Right lobe of liver (tissue), 4 donors: Measurements from ENCODE around the gene SLC25A48.

DNA sequence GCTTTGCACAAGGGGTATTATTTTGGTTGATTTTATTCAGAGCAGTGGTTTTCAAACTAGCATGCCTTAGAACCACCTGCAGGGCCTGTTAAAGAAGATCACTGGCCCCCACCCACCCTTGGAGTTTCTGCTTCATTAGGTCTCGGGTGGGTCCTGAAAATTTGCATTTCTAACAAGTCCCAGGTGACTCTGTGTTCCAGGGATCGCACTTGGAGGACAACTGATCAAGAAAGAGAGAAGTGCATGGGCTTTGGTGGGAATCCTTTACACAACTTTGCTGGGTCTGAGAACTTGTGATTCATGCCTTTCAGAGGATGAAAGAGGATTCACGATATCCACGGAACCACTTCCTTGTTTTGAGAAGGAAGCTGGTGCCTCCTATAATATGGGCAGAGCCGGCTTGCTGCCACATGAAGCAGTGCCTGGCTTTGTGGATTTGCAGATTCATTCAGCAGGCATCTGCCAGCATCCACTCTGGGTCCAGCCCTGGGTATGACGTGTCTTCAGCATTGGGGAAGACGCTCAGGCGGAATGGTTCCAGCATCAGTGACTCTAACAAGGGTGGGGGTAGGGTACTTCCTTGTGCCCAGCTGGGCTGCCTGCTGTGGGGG is 106.6 kb upstream of the PITX1 start:
- PRO-cap, 4 experiments: peak in 1 of 4 experiments; most common minus-strand start position 226 of the sequence (in 1)
- RAMPAGE, long total RNA, 2 experiments: no peak in any of the 2 experiments

DNA sequence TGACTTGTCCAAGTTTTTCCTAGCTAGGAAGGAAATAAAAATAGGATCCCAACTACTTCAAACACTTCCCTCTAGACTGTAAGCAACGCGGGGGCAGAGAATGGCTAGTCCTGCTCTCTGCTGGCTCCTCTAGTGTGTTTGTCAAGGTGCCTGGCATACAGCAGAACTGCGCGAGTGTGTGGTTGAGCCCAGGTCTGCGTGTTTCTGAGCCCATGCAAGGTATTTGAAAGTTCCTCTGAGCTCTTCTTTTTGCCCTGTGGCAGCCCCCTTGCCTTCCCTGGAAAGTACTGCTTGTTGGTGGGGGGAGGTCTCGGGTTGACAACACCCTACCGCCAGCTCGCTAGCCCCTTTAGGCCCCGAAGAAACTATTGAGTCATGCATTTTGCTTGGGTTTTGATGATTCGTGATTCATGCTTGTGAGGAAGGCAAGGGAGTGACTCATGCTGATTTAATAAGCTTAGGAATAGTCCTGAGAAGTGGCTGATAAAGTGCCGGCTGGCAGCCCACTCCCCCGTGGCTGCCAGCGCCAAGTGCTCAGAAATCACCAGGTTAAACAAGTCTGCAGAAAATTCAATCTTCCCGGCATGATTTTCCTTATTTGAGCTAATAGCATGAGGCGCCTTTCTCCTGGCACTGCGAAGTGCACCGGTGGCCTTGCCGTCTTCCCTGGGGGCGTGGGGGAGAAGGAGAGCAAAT is 152.2 kb downstream of the MACROH2A1 start:
- PRO-cap, 4 experiments: no peak in any of the 4 experiments
- RAMPAGE, long total RNA, 2 experiments: no peak in any of the 2 experiments

GRCh38 chr5:135343116-135343812 is 55.8 kb downstream of the MACROH2A1 start:
- PRO-cap, 4 experiments: no peak in any of the 4 experiments
- RAMPAGE, long total RNA, 2 experiments: no peak in any of the 2 experiments

DNA sequence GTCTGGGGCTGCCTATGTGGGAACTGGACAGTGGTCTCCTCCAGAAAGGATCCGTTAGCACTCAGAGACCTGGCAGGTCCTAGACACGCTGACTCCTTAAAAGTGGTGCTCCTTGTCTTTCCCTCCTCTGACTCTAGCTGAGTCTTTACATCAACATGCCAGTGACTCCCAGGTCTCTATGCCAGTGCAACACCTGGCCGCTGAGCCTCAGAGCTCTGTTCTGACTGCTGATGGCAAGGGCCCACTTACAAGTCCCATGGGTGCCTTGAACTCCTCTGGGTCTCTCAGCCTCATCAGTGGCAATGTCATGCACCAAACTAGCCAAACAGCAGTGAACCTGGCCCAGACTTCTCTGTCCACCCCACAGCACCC is 7.7 kb downstream of the MACROH2A1 start:
- PRO-cap, 4 experiments: no peak in any of the 4 experiments
- RAMPAGE, long total RNA, 2 experiments: no peak in any of the 2 experiments

- PRO-cap, 4 experiments: no peak in any of the 4 experiments
- RAMPAGE, long total RNA, 2 experiments: no peak in any of the 2 experiments
Observed at GRCh38 chr5:135602937-135603397, 24.2 kb upstream of the CXCL14 start.

DNA sequence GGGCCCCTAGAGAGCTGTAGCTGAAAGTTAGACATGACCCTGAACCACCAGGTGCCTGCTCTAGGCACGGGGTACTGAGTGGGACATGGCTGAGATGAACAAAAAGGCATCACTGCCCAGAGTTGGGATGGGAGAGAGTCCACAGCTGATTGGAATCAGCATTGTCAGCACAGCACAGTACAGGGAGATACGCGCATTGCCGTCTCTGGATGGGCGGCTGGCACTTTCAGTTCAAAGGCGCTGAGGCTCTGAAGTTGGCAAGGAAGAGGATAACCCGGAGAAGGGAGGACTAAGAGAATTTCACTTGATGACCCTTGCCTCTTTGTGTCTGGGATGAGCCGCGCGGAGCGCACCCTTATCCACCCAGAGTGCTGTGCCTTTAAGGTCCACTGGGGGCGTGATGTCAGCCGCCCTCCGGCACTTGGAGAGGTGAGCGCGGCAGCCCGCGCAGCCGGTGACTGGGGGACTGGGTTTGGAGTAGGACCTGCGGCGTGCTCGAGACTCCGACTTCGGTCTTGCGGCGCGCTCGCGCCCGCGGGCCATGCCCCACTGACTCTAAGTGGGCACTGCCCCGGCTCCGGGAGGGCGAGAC is at the start of gene SLC25A48:
TSS of gene SLC25A48 (plus strand) at position 420 of the 592 bp plus-strand sequence.
- PRO-cap, 4 experiments: peak in 4 of 4 experiments; most common plus-strand start position 457 of the sequence (in 4)
- RAMPAGE, long total RNA, 2 experiments: no peak in any of the 2 experiments

- PRO-cap, 4 experiments: peak in 4 of 4 experiments; most common plus-strand start chr5:135835259 (in 2); most common minus-strand start chr5:135835111 (in 4)
- RAMPAGE, long total RNA, 2 experiments: no peak in any of the 2 experiments
Observed at GRCh38 chr5:135834836-135835750, 630 bp downstream of the SLC25A48 start.

DNA sequence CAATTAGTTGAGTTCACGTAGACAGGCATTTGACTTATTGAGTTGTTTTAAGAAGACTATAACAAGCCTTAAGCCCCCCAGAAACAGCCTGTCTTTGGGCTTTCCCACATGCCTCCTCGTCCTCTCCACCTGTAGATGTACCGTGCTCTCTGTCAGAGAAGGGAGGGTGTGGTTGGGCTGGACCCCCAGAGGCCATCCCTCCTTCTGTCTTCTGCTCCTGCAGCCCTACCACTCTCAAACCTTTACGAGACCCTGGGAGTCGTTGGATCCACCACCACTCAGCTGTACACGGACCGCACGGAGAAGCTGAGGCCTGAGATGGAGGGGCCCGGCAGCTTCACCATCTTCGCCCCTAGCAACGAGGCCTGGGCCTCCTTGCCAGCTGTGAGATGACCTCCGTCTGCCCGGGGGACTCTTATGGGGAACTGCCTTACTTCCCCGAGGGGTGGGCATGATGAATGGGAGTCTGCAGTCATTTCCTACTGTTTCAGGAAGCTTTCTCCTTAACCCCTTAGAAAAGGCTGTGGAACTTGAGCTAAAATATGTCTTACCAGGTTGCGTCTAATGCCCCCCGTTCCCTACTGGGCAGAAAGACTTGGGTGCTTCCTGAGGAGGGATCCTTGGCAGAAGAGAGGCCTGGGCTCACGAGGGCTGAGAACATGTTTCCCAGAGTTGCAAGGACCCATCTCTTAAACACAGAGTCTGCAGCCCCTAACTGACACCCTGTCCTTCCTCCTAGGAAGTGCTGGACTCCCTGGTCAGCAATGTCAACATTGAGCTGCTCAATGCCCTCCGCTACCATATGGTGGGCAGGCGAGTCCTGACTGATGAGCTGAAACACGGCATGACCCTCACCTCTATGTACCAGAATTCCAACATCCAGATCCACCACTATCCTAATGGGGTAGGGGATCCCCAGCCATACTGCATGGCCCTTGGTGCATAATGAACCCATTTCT is 17.6 kb downstream of the TGFBI start:
- PRO-cap, 4 experiments: no peak in any of the 4 experiments
- RAMPAGE, long total RNA, 2 experiments: no peak in any of the 2 experiments

DNA sequence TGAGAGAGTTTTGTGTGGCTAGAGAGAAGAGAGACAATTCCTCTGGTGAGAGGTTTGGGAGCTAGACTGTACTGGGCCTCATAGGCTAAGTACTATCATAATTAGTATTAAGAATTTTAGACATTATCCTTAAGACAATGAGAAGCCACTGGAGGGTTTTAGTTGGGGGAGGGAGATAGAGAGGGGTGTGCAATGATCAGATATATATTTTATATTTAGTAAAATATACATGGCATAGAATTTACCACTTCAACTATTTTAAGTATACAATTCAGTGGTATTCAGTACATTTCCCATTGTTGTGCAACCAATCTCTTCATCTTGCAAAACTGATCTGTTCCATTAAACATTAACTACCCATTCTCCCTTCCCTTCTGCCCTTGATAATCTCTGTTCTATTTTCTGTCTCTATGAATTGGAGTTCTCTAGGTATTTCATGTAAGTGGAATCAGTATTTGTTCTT is 38.5 kb downstream of the TGFBI start:
- PRO-cap, 4 experiments: peak in 2 of 4 experiments; most common plus-strand start position 411 of the sequence (in 2)
- RAMPAGE, long total RNA, 2 experiments: no peak in any of the 2 experiments

DNA sequence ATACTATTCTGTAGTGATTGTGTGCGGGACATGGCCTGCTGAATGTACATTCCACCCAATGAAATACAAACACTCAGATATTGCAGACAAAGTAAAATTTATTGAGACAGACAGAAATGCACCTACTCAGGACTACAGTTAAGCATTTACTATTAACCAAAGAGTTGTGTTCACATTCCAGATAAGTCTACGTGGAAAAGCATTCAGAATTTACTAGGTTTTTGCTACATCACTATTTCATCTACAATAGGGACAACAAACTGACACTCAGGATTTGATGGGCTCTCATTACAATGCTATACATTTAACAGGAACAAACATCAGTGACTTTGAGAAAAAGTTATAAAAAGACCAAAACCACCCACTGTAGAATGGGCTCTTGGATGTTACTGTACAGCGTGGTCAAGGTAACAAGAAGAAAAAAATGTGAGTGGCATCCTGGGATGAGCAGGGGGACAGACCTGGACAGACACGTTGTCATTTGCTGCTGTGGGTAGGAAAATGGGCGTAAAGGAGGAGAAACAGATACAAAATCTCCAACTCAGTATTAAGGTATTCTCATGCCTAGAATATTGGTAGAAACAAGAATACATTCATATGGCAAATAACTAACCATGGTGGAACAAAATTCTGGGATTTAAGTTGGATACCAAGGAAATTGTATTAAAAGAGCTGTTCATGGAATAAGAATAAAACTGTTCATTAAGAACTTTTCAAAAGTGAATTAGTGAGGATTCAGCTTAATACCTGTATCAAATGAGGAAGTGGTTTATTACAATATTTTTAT is 523.7 kb downstream of the SPOCK1 start:
- PRO-cap, 4 experiments: no peak in any of the 4 experiments
- RAMPAGE, long total RNA, 2 experiments: no peak in any of the 2 experiments

DNA sequence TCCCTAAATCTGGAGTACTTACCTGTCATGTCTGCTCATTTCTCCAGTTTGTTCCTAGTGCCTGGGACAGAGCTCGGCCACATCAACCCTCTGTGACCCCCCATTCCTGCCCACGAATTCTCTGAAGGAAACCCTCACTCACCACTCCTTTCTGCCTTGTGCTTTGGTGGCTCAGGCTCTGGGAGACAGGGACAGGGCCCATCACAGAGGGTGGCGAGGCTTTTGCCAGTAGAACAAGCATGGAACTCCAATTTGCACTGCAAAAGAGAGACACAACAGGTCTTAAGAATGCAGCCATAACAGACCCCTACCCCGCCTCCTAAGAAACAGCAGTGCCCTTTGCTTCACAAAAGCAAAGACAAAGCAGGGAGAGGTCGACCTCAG is 431.6 kb downstream of the SPOCK1 start:
- PRO-cap, 4 experiments: no peak in any of the 4 experiments
- RAMPAGE, long total RNA, 2 experiments: no peak in any of the 2 experiments

- PRO-cap, 4 experiments: no peak in any of the 4 experiments
- RAMPAGE, long total RNA, 2 experiments: no peak in any of the 2 experiments
Observed at GRCh38 chr5:137254650-137255271, 244.4 kb downstream of the SPOCK1 start.

DNA sequence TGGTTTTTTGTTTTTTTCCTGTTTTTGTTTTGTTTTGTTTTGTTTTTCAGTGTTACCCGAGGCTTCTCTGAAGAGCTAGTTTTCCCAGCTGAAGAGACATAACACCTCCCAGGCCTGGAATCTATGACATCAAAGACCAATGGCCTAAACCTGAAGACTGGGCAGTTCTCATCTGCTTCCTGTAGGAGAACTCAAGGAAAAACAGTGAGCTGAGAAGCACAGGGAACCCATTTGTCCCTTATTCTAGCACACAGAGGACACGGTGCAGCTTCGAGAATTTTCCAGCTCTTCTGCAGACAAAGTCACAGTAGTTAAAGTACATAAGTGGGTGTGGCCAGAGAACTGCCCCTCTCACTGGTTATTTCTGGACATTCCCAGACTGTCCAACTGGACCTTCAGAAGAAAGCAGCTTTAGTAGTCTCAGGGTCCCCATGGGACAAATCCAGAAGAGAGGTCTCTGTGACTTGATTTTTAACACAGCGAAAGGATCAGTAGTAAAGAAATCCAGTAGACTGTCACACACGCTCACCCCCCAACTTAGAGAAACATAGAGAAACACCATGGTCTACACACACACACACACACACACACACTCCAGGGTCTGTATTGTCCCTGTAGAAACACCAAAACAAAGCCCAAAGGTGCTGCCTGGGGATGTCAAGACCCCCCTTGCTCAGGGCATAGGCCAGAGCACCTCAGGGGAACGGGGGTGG is 114.5 kb downstream of the KLHL3 start:
- PRO-cap, 4 experiments: no peak in any of the 4 experiments
- RAMPAGE, long total RNA, 2 experiments: no peak in any of the 2 experiments

DNA sequence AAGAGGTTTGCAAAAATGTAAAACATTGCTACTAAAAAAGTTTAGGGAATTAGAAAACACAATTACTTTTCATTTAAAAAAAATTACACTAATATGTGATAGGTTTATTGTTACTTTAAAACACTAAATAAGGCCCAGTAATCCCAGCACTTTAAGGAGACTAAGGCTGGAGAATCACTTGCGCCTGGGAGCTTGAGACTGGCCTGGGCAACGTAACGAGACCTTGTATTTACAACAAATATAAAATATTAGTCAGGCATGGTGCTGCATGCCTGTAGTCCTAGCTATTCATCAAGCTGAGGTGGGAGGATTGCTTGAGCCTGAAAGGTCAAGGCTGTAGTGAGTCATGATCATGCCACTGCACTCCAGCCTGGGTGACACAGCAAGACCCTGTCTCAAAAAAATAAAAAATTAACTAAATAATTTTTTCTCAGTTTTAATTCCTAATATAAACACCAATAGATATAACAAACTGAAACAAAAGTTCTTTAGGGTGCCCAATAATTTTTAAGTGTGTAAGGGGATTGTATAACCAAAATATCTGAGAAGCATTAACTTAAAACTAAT is 32.8 kb downstream of the FAM13B start:
- PRO-cap, 4 experiments: peak in 1 of 4 experiments; most common minus-strand start position 293 of the sequence (in 1)
- RAMPAGE, long total RNA, 2 experiments: no peak in any of the 2 experiments

DNA sequence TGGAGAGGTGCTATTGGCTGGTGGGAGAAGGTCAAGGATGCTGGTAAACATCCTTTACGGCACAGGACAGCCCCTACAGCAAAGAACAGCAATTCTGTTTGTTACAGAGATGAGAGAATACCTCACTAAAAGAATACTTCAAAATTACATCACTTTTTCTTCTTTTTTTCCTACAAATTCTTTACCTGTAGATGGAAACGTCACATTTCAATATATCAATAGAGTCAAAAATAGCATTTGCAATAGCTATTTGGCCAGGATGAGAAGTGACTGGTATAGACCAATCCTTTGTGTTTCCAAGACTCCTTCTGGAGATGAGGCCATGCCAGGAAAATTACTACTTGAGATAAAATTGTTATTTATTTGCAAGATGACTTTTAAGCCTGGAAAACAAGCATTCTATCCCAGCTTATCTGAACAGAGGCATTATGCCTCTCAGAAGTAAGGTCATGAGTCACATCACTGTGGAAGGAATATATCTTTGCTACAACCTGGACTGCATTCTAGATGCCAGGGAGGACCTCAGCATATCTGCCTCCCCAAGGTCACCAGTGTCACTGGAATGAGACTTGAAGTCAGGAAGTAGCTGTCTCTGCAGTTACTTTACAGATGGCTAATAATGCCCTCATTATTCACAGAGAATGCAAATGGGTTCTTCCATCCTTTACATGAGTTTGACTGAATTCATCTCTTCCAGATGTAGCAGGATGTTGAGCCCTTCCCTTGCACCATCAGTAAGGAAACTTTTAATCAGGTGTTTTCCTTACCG is 4.2 kb upstream of the FAM13B start:
- PRO-cap, 4 experiments: no peak in any of the 4 experiments
- RAMPAGE, long total RNA, 2 experiments: no peak in any of the 2 experiments

DNA sequence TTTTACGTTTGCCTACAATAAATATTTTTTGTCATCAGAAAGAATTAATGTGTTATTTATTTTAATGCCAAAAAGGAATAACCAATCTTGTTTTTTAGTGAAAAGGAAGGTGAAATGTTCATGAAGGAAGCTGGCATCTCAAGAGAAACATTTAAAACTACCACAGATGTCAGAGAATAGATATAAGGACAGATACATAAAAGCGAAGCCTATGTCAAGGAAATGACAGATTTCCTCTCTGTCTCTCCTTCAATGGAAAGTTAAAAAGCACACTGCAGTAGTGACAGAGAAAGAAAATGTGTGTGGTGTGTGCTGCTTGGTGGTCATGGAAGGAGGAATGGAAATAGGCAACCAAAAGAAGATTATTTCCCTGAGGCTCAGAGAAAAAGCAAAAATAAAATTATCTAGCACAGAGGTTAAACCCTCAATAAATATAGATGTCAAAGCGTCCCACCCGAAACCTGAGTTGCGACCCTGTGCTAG is 9.2 kb downstream of the WNT8A start:
- PRO-cap, 4 experiments: no peak in any of the 4 experiments
- RAMPAGE, long total RNA, 2 experiments: no peak in any of the 2 experiments

DNA sequence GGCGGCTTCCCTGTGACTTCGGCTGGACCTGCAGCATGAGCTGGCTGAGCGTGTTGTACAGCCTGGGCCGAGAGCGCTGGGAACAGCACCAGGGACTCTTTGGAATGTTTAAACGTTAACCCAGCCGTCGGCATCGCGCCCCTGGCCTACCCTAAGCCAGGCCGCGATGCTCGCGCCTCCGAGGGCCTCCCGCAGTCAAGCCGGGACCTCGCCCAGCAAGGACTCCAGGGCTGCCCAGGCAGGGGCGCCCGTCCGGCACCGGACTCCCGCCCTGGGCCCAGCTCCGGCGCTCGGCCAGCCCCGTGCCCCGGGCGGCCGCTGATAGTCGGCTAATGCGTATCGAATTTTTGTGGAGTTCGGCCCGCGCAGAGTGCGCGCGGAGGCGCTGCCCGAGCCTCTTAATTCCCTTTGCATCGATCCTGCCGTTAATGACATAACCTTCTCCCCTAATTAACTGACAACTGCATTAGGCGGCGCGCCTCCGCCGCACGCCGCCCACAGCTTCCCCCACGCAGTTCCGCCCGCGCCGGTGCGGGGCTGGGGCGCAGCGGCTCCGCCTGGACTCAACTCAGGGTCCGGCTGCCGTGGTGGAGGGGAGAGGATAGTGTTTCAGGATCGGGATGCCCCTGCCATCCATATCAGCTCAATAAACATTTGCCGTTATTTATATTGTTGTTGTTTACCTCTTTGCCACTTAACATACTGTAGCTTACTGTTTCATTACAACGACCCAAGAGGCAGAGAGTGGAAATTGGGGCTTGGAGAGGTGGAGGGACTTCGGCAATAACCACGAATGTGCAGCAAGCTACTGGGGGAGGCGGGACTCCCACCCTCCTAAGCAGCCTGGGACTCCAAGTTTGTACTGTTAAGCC is 28.8 kb upstream of the CDC23 start:
- PRO-cap, 4 experiments: peak in 4 of 4 experiments; most common plus-strand start position 194 of the sequence (in 4); most common minus-strand start position 55 of the sequence (in 1)
- RAMPAGE, long total RNA, 2 experiments: no peak in any of the 2 experiments

DNA sequence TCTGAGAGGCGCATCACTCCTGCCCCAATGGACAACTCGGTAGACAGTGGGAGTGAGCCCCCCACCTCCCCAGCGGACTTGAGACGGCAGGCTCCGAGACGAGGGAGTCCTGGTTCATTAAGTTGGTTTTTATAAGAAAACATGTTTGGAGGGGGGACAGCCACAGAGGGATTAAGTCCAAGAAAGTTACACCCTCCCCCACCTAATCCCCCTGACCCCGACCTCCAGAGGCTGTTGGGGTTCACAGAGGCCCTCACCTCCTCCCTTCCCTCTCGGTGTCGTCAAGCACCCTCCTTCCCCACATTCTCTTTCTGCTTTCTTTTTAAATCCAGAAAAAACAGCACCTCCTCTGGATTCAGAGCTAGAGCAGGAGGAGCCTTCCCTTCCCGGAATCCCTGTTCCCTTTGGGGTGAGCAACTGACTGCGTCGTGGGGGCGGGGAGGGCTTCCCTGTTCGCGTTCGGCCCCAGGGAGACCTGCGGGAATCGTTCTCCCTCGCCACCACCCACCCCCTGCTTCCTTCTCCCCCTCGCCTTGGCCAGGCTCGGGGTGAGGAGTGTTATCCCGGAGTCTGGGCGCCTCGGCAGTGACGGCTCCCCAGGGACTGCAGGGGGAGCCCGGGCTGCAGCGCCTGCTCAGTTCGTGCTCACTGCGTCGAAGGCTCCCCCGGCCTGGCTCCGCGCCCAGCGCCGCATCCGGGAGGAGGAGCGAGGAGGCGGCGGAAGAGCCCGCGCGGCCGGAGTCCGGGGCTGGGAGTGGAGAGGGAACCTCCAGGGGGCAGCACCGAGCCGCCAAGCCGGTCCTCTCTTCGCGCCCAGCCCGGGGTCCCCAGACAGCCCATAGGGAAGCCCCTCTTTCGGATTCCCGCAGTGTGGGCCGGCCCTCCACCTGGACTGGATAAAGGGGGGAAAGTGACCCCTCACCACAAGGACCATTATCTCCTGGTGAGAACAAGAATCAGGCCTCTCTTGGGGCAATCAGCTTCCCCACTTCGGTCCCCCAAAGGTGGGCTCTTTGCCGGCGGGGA is 1.5 kb upstream of the EGR1 start:
- PRO-cap, 4 experiments: peak in 4 of 4 experiments; most common plus-strand start position 700 of the sequence (in 1); most common minus-strand start position 587 of the sequence (in 4)
- RAMPAGE, long total RNA, 2 experiments: no peak in any of the 2 experiments

DNA sequence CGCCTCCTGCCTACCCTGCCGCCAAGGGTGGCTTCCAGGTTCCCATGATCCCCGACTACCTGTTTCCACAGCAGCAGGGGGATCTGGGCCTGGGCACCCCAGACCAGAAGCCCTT is 1.7 kb downstream of the EGR1 start:
- PRO-cap, 4 experiments: no peak in any of the 4 experiments
- RAMPAGE, long total RNA, 2 experiments: start-site peak on the plus strand in 1 of 2 experiments, centred at position 61 of the sequence, 61 reads per replicate

- PRO-cap, 4 experiments: peak in 1 of 4 experiments; most common plus-strand start chr5:138468286 (in 1)
- RAMPAGE, long total RNA, 2 experiments: start-site peak on the plus strand in 1 of 2 experiments, at chr5:138468276-138468665 at its widest, 17 to 236 reads per replicate
Observed at GRCh38 chr5:138468203-138468692, 3.0 kb downstream of the EGR1 start.